Epithelial cell of esophagus (primary cell): ENCODE data around the genes PDGFRB and DCTN4.

GRCh38 chr5:150064976-150065874, 21.1 kb downstream of the CSF1R start:
- RRBS = no CpG with 5 or more reads among the region's 14 CpGs

DNA sequence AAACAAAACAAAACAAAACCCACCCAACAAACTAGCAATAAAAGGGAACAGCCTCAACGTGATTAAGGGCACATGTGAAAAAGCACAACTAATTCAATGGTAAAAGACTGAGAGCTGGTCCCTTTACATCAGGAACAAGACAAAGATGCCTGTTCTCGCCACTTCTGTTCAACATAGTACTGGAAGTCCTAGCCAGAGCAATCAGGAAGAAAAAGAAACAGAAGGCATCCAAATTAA, 2.6 kb upstream of the CSF1R start:
- RRBS = no CpG with 5 or more reads among the region's 2 CpGs

DNA sequence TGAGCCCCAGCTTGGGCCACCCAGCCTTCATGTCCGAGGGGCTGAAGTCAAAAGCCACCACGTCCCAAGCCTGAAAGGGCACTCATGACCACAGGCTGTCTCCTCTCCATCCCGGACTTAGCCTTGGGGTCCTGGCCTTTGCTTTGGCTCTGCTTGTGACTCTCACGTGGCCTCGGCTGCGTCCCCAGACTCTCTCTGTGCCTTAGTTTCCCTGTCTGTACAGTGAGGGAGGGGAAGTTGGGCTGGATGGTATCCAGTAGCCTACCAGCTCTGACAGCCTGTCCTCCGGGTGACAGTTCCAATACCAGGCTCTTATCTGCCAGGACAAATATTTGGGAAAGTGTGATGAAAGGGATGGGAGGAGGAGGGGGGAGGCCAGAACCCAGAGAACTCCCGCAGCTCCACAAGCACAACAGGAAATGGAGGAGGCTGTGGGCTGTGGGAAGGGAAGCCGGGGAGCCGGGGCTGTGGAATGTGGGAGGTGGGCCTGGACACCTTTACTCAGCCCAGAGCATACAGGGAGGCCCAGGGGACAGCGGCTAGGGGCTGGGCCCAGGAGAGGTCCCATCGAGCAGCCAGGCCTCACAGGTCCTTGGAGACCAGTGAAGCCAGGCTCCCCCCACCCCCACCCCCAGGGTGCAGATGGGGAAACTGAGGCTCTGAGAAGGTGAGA, 18.4 kb downstream of the PDGFRB start:
- RRBS = no CpG with 5 or more reads among the region's 12 CpGs

- RRBS = no CpG with 5 or more reads among the region's 29 CpGs
Measured at GRCh38 chr5:150155352-150156560, at the start of gene PDGFRB. PDGFRB (minus strand) TSS chr5:150155845.

DNA sequence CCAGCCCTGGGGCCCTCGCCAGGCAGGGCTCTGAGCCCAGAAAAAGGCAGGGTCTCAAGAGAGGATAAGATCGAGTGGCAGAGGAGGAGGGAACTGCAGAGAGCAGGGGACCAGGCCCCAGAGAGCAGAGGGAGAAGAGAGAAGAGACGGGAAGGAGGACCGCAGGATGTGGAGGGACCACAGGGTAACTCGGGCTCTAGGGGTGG, 45.3 kb downstream of the CAMK2A start:
- RRBS = no CpG with 5 or more reads among the region's 5 CpGs

- RRBS = no CpG with 5 or more reads among the region's 5 CpGs
Measured at GRCh38 chr5:150263674-150264347, 25.8 kb downstream of the CAMK2A start.

DNA sequence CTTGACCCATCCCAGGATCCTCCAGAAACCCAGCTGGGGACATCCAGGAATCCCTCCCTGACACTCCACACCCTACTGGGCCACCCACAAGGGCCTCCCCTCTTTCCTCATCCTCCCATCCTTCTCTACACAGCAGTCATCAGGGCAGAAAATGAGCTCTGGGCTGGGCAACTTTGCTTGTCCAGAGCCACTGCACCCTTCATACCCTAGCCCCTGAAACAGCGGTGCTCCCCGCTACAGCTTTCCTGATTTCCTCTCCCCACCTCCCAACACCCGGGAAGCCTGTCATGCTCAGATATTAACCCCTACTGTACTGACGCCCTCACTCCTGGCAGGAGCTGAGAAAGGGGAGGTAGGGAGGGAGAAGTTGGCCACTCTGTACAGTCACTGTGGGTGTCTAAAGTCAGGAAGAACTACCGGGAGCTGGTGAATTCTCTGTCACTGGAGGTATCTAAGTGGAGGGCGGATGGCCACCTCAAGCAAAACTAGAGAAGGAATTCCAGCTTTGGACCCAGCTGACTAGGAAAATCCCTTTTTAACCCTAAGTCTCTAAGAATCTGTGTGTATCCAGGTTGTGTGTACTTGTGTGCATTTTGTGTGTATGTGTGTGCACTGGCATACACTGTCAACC, 760 bp downstream of the CAMK2A start:
- RRBS = no CpG with 5 or more reads among the region's 6 CpGs

GRCh38 chr5:150349628-150350391, 7.7 kb upstream of the TCOF1 start:
- RRBS = no CpG with 5 or more reads among the region's 9 CpGs

- RRBS = no CpG with 5 or more reads among the region's 5 CpGs
Measured at GRCh38 chr5:150404655-150404854, 8.2 kb downstream of the CD74 start.

DNA sequence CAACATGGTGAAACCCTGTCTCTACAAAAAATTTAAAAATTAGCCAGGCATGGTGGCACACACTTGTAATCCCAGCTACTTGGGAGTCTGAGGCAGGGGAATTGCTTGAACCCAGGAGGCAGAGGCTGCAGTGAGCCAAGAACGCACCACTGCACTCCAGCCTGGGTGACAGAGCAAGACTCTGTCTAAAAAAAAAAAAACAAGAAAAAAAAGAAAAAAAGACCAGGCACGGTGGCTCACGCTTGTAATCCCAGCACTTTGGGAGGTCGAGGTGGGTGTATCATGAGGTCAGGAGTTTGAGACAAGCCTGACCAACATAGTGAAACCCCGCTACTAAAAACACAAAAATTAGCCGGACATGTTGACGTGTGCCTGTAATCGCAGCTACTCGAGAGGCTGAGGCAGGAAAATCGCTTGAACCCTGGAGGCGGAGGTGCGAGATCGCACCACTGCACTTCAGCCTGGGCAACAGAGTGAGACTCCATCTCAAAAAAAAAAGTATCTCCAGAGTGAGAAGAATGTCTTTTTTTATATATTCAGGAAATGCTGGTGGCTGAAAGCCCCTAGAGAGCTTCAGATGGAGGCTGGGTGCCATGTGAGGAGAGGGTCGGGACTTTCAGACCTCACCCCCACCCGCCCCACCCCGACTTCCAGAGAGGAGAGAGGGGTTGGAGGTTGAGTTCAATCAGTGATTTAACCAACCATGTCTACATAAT, 1.6 kb upstream of the CD74 start:
- RRBS = no CpG with 5 or more reads among the region's 16 CpGs

- RRBS = no CpG with 5 or more reads among the region's 18 CpGs
Measured at GRCh38 chr5:150428063-150428890, 15.6 kb upstream of the CD74 start.

GRCh38 chr5:150487321-150488362, 20.3 kb upstream of the NDST1 start:
- RRBS = no CpG with 5 or more reads among the region's 10 CpGs

DNA sequence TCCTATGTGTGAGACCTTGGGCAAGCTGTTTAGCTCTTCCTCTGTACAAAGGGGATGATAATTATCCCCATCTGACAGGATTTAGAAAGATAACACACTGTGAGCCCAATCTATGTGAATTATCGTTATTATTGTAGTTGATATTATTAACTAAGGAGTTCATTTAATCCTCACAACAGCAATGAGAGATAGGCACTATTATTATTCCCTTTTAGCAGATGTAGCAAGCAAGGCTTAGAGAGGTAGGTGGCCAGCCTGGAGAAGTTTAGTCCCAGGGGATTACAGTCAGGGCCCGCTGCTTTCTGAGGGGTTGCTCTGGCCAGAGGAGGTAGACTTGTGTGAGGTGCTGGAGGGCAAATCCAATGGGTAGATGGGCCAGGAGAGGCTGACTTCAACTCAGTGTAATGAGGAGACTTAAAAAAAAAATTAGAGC, 15.8 kb upstream of the NDST1 start:
- RRBS = no CpG with 5 or more reads among the region's 2 CpGs

DNA sequence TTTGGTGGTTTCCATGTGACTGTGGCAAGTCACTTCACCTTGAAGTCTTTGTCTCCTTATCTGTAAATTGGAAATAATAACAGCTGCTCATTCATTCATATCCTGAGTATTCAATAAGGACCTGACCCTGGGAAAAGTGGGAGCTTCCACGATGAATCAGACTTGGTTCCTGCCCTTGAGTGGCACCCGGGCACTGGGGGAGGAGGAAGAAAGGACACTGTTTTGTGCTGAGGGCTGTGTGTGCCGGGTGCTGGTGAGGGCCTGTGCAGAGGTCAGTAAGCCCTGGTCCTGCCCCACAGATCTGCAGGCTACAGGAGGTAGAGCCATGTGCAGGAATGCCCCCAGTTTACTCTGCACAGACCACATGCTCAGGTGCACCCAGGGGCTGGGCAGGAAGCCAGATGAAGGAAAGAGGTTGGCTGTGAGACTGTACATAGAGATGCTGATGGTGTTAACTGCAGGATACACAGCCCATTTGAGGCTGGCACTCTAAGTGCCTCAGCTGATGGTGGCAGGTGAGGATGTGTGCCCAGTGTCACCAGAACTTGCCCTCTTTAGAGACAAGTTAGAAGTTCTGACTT, 6.9 kb downstream of the NDST1 start:
- RRBS = 18% methylated on average over 2 of the region's 3 CpGs

DNA sequence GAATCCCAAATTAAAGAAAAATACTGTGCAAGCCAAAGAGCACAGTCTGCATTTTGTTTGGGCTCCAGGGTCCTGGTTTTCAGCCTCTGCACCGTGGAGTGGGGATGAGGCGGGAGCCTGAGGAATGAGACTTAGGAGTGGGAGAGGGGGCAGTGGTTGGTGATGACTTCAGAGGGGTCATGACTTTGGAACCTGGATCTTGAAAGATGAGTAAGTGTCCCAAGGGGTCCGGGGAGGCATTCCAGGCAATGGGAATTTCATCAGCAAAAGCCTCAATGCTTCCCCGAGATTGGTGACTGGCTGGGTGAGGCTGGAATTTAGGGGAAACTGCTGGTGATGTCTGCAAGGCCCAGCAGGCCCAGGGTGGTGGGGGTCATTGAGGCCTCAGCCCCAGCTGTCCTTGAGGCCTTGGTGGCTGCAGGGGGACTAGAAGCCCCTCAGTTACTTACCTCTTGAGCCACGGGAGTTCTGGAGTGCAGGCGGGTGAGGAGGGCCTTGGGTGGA, 7.5 kb downstream of the NDST1 start:
- RRBS = no CpG with 5 or more reads among the region's 6 CpGs

DNA sequence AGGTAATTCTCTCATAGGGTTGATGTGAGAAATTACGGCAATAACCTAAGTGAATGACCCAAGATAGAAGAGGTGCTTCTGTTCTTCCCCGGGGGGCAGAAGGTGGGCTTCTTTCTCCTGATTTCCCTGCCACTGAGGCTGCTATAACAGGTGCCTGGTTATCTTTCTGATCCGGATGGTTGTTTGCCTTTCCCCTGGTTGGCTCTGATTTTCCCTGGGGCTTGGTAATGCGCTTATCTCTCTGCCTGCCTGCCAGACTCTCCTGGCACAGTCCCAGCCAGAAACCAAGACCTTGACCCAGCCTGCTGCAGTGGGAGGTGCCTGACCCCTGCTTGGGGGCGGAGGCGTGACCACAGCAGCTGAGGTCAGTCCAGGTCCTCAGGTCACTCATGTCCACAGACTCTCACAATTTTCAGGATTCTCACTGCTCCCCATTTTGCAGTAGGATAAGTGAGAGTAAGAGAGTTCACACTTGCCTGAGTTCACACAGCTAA, 24.5 kb upstream of the SYNPO start:
- RRBS = 47% methylated on average over 2 of the region's 6 CpGs

DNA sequence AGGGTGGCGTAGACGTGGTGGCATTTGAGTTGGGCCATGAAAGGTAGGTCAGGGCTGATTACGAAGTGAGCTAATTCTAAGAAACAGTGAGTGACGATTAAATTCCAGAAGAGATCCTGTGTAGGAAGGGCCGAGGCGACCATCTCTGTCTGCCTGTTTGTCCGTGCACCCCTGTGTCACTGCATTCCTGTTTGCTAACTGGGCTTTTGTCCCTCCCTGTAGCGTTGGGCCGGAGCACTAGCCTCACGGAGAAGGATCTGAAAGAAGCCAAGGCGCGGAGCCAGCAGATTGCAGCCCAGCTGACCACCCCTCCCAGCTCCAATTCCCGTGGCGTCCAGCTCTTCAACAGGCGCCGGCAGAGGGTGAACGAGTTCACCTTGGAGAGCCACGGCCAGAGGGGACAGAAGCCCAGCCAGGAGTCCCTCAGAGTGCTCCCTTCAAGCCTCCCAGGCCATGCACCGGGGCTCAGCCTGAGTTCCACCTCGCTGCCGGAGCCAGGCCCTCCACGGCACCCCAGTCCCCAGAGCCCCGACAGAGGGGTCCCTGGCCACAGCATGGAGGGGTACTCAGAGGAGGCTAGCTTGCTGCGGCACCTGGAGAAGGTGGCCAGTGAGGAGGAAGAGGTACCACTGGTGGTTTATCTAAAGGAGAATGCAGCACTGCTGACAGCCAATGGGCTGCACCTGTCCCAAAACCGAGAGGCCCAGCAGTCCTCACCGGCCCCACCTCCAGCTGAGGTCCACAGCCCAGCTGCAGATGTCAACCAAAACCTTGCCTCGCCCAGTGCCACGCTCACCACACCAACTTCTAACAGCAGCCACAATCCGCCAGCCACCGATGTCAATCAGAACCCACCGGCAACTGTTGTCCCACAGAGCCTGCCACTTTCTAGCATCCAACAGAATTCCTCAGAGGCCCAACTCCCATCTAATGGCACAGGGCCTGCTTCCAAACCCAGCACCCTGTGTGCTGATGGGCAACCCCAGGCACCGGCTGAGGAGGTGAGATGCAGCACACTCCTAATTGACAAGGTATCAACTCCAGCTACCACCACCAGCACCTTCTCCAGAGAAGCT, 7.6 kb downstream of the SYNPO start:
- RRBS = no CpG with 5 or more reads among the region's 32 CpGs

DNA sequence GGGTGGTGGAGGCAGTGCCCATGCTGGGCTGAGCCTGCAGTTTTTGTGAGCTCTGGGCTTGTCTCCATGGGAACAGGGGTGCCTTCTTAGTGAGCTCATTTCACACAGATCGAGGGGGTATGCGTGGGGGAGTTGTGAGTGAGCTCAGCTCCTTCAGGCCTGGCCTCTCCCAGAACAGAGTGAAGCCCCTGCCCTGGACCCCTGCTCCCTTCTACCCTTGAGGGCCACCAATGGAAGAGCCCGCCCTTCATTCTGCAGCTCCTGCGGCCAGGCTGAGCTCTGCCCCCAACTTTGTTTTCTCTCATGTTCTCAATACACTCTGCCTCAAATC, 9.1 kb upstream of the MYOZ3 start:
- RRBS = no CpG with 5 or more reads among the region's 4 CpGs

DNA sequence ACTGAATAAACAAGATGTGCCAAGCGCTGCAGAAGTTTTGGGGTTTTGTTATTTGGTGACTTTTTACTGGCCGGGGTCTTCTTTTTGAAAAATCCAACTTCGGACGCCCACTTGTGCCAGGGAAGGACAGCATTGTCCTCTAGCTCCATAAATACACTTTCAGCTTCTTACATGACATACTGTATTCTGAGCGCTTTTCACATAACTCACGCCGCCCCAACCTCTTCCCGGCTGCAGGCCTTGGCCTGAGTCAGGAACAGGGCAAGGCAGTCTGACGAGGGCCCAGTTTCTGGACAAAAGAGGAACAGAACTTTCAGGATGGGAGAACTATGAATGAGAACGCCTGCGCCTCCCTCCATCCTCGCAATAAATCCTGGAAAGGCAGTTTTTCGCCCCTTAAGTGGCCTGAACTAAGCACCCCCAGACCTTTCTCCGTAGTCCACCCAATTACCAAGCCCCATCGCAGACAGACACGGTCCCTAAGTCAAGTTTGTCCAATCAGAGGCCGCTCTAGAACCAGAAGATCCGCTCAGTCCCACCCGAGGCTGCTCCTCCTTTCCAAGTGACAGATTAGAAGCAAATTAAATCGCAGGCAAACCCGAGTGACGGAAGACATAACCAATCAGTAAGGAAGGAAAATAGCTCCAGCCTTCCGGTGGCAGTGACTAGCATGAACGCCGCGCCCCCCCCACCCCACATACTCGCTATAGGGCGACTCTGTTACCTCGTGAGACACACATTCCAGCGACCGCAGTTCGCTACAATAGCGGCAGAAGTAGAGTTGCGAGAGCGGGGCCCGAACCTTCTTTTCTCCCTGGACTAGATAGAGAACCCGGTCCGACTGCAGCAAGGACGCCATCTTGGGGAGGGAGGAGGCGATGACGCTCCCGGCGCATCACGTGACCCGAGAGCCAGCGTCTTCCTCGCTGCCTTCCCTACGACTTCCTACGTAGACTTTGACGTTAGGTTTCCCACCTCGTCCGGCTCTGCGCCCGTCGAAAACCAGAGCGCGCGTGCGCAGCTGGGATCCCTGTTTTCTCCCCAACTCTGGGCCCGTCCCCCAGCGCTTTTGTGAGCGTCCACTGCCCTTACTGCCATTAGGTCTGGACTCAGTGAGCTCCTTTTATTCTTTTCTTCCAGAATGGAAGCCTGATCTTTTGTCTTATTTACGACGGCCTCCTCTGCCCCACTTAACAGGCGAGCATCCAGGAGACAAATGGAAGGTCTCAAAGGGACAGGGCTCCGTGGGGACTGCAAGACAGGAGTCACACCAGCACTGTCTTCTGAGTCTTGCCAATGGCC, at the start of gene DCTN4:
TSS of gene DCTN4 (minus strand) at position 883 of the 1,302 bp plus-strand sequence.
- RRBS = 1% methylated on average over 14 of the region's 66 CpGs

DNA sequence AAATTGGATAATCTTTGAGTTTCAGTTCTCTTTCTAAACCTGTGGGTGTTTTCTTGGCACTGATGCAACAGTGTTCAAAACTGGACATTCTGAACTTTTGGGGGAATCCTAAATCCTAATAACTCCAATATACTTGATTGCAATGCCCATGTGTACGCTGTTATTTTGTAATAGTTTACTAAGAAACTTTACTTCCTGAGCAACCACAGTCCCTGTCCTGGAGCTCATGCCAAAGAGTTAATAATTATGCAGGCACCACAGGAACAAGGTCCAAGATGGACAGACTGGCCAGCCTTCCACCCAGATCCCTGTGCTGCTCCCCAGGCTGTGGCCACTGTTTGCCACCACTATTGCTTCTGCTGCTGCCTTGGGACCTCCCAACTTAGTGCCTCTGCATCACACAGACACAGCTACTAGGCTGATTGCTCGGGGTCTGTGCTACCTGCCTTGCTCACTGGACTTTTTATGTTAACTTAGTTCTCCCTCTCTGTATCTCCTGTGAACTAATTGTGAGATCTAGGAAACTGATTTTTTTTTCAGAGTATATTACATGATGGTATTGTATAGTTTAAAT, 14.1 kb downstream of the IRGM start:
- RRBS = no CpG with 5 or more reads among the region's 2 CpGs